ENCODE measurements around a stretch of chr1.

DNA sequence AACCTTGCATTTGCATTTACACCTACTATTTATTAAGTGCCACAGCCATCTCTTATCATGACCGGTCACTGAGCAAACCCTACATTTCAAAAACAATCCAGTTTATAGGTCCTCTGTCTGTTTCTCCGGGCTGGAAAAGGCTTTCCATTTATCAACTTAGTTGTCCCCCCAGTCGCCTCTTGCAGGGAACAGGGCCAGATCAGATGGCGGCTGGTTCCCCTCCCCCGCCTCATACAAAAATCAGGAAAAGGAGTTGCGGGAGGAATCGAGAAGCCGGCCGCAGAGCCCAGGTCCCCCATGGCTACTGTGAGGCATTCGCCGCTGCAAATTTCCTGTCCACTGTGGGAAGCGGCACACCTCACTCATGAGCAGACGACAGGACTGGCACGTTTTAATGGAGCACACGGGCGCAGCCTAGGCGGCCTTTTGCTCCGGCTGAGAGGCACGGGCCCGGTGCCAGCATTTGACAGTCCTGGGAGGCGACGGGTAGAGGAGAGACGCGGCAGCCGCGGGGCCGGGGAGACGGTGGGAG, 1.2 kb downstream of the GNG4 start:
- PRO-cap = no peak
- RAMPAGE, long total RNA = no peak

DNA sequence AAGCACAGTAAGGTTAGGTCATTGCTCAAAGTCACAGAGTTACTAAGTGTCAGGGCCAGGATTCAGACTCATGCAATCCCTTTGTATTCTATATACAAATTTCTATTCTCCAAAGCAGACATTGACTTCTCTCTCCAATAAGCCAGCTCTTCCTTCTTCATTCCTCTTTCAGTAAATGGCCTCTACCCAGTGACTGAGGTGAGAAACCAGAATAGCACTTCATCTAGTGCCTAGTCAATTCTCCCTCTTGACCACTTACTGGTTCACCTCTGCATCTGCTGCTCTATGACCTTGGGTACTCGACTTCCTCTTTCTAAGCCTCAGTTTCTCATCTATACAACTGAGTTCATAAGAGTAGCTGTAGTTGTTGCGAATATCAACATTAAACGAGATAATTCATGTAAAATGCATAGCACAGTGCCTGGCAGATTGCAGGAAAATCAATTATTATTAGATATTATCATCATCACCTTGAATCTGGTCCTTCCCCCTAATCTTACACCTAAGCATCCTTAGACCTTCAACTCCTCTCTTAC, 12.4 kb downstream of the LYST start:
- PRO-cap = no peak
- RAMPAGE, long total RNA = no peak

- PRO-cap = no peak
- RAMPAGE, long total RNA = no peak
Measured at GRCh38 chr1:235858510-235859136, 8.1 kb downstream of the LYST start.

DNA sequence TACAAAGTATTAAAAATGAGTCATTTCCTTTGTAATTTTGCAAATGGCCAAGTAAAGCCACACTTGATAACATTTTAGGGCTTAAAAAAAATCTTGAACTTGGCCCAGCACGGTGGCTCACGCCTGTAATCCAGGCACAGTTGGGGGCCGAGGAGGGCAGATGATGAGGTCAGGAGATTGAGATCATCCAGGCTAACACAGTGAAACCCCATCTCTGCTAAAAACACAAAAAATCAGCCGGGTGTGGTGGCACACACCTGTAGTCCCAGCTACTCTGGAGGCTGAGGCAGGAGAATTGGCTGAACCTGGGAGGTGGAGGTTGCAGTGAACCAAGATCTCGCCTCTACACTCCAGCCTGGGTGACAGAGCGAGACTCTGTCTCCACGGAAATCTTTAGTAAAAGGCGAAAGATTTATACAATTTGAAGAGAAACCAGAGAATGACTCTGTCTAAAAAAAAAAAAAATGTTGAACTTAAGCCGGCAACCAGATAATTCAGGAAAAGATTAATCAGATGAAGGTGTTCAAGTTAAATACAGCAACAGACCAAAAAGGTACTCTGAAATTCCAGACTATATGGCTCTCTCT, 3.6 kb downstream of the LYST start:
- PRO-cap = no peak
- RAMPAGE, long total RNA = no peak

DNA sequence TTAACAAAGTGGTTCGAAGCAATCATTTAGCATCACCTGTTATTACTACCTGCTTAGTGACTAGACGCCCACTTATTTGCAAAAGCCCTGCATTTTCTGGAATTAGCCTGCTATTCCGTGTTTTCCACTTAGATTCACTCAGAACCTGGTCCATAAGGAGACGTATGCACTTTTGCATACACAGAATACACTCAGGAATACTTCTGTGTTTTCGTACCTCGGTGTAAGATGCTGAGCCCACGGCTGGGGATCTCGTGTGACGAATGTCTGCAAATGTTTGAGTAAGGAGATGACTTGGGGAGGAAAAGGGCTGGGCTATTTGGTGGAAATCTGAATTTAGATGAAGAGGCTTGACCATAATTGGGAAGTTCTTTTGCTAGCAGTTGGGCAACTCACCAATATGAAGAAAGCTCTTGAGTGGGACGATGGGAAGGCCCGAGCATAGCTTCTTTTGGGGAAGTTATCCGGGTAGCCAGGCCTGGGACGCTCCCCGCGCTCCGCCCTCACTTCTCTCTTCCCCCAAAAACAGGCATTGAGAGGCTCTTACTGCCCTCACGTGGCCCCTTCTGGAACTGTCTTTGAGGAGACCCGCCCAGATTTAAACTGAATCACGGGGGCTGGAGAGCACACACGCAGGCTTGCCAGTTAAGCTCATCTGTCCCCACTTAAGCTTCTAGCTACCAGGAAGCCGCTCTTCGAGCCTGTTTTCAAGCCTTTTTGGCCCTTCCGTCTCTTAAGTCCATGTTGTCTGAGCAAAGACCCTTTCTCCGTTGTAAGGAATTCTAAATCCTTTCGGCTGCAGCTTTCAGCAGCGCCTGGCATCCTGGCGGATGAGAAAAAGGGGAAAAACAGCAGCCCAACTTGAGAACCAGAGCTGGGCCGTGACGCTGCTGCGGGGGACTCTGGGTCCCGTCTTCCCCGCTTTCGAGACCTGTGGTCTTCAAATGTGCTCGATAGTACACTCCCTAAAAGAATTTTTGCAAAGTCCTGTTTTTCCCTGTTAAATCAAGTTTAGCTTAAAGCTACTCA, 93.2 kb downstream of the NID1 start:
- PRO-cap = no peak
- RAMPAGE, long total RNA = no peak

- PRO-cap = no peak
- RAMPAGE, long total RNA = no peak
Measured at GRCh38 chr1:235998820-235999238, 66.1 kb downstream of the NID1 start.

GRCh38 chr1:236021788-236022244, 43.1 kb downstream of the NID1 start:
- PRO-cap = no peak
- RAMPAGE, long total RNA = no peak

DNA sequence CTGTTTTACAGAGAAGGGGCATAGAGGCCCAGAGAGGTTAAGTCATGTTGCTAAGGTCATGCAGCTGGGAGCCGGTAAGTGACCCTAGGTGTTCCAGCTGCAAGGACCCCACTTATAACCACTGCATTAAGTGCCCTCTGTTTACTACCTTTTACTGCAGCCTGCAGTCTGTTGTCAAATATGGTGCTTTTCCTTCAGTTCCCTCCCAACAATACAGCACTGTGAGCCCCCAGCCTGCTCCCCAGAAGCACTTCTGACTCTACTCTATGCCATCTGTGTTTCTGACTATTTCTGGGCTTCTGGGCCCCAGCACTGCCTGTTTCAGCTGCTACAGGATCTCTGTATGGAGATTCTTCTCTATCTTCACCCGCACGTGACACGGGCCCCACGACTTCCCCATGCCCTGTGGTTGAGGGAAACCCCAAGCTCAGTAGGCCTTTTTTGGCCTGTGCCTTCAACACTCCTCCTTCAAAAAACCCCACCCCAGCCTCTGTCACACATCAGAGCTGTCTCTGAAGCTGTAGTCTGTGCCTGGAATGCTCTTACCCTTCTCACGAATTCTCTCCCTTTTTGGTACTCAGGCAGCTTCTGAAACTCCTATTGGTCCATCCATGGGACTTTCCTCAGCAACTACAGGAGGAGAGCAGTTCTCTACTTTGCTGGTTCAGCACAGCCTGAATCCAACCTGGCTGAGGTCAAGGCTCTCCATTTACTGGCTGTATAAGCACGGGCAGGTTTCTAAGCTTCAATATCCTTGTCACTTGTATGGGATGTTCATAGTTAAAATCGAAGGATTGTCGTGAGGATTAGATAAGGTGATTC, 1.9 kb upstream of the NID1 start:
- PRO-cap = no peak
- RAMPAGE, long total RNA = no peak

GRCh38 chr1:236120071-236120454, 22.3 kb upstream of the GPR137B start:
- PRO-cap = no peak
- RAMPAGE, long total RNA = no peak

DNA sequence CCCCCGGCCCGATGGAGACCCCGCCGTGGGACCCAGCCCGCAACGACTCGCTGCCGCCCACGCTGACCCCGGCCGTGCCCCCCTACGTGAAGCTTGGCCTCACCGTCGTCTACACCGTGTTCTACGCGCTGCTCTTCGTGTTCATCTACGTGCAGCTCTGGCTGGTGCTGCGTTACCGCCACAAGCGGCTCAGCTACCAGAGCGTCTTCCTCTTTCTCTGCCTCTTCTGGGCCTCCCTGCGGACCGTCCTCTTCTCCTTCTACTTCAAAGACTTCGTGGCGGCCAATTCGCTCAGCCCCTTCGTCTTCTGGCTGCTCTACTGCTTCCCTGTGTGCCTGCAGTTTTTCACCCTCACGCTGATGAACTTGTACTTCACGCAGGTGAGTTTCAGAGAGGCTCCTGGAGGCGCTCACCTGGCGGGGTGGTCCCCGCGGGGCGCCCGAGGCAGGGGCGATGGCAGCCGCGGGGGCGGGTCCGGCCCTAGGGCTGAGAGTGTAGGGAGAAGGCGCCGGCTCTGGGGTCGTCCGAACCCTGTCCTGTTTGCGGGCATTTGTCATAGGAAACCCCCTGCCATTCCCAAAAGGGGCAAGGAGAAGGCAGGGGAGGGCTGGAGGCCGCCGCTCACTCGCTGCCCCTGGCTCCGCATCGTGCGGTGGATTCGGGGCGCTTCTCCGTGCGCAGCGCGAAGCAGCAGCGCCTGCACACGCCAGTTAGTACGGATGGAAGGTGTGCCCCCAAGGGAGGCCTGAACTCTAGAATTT, 498 bp downstream of the GPR137B start:
- PRO-cap = no peak
- RAMPAGE, long total RNA = no peak

- PRO-cap = no peak
- RAMPAGE, long total RNA = no peak
Measured at GRCh38 chr1:236144536-236145310, 2.4 kb downstream of the GPR137B start.

DNA sequence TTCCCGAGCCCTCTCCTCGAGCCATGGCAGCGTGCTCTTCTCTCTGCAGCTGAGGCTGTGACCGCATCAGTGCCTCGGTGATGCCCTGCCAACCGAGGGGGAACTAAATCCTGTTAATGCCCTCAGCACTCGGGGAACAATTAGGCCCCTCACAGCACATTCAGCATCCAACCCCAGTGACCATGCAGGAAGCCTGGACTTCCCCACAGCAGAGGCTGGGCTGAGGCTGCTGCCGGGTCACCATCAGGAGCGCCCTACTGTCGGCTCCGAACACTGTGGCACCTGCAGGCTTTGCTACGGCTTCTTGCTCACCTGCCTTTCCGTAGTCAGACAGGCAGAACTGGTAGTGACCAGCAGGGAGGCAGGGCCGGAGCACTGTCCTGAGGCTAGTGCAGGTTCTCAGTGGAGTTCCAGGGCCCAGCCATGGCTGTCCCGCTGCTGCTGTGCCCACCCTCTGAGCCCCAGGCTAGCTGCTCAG, 8.1 kb downstream of the GPR137B start:
- PRO-cap = no peak
- RAMPAGE, long total RNA = no peak

GRCh38 chr1:236517309-236517740, 6.5 kb upstream of the LGALS8 start:
- PRO-cap = no peak
- RAMPAGE, long total RNA = no peak

GRCh38 chr1:236543232-236544170, 19.7 kb downstream of the LGALS8 start:
- PRO-cap = no peak
- RAMPAGE, long total RNA = no peak

DNA sequence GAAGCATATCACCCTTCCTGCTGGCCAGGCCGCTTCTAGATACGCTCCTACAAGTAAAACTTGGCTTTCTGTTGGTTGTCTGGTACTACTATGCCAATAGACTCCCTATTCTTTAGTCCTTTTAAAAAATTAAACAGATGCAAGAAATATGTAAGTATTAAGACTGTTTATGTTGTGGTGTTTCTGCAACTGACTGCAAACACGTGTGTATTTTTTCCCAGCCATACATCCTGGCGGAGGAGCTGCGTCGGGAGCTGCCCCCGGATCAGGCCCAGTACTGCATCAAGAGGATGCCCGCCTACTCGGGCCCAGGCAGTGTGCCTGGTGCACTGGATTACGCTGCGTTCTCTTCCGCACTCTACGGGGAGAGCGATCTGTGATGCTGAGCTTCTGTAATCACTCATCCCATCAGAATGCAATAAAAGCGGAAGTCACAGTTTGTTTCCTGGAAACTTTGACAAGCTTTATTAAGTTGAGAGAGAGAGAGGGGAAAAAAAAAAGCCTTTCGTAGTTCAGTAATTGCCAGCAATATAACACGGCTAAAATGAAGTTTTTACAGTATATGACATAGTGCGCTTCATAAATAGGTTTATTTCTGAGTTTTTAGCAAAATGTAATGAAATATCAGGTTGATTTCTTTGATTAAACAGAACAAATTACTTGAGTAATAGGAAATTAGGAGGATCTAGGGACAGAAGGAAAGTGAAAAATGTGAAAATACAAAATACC, 32.7 kb upstream of the MTR start:
- PRO-cap = no peak
- RAMPAGE, long total RNA = no peak

- PRO-cap = no peak
- RAMPAGE, long total RNA = no peak
Measured at GRCh38 chr1:236831887-236832372, 36.8 kb downstream of the MTR start.

- PRO-cap = no peak
- RAMPAGE, long total RNA = no peak
Measured at GRCh38 chr1:237716783-237717365, 173.8 kb downstream of the ZP4 start.

- PRO-cap = no peak
- RAMPAGE, long total RNA = no peak
Measured at GRCh38 chr1:238485035-238485475, 594.3 kb upstream of the ZP4 start.

- PRO-cap = no peak
- RAMPAGE, long total RNA = no peak
Measured at GRCh38 chr1:241531122-241531683, 975 bp upstream of the KMO start.

- PRO-cap = no peak
- RAMPAGE, long total RNA = no peak
Measured at GRCh38 chr1:241633963-241634755, 6.0 kb downstream of the CHML start.